Measurements from ENCODE around the gene C22orf39.

DNA sequence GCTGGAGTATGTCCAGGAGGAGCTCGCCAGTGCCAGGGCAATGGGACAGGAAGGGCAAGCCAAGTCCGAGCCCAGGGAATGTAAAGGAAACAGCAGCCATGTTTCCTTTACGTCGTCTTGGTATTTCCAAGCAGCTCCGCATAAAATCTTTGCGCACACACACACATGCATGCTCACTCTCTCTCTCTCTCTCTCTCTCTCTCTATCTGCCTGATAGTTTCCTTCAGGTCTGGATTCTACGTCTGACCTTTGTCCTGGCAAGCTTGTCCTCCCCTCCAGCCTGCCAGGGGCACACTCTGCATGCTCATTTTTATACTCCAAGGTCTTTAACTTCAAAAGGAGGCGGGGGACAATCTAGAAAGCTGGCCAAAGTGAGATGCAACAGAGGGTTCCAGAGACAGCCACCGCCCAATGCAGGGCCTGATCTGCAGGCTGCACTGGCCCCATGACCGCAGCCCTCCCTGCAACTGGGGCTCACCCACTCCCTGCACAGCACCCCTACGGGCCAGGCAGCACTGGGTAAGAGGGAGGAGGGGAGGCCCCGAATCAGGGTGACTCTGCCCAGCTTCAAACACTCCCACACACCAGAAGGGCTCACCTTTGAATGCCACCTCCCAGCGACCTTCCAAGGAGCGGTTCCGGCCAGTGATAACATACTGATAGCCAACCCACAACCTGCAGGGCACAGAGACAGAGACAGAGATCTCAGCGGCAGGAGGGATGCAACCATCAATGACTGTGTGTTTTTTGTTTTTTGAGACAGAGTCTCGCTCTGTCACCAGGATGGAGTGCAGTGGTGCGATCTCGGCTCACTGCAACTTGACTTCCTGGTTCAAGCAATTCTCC lies 59.4 kb downstream of the DGCR2 start:
- RRBS = no CpG with 5 or more reads among the region's 19 CpGs

GRCh38 chr22:19070384-19070847 lies 51.8 kb downstream of the DGCR2 start:
- RRBS = no CpG with 5 or more reads among the region's 1 CpG

DNA sequence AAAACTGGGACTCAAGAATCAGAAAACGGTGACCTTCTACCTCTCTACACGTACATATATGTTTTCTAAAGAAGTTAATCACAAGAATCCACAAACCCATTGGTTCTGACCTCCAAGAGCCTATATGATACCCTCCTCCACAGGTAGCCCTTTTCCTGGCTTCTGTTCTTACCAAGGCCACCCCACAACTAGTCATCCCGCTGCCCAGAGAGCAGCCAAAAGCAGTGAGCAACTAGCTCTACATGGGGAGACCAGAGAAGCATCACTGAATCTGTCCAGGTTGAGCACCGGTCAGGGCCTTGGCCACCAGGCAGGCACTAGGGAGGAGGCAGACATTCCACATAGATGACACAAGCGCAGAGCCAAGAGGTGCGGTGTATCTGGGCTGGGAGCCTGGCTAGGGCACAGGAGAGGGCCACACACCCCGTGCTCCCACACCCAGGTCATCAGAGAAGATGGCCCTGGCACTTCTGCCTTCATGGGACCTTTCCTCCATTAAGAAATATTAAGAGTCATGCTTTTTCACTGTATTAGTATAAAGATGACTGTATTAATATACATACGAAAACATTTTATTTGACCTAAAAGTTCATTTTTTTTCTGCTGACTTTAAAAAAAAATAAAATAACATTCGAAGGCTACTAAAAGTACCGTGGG lies 1.4 kb downstream of the DGCR2 start:
- RRBS = no CpG with 5 or more reads among the region's 10 CpGs

GRCh38 chr22:19359701-19360935 lies 68.6 kb upstream of the CLTCL1 start:
- RRBS = no CpG with 5 or more reads among the region's 13 CpGs

DNA sequence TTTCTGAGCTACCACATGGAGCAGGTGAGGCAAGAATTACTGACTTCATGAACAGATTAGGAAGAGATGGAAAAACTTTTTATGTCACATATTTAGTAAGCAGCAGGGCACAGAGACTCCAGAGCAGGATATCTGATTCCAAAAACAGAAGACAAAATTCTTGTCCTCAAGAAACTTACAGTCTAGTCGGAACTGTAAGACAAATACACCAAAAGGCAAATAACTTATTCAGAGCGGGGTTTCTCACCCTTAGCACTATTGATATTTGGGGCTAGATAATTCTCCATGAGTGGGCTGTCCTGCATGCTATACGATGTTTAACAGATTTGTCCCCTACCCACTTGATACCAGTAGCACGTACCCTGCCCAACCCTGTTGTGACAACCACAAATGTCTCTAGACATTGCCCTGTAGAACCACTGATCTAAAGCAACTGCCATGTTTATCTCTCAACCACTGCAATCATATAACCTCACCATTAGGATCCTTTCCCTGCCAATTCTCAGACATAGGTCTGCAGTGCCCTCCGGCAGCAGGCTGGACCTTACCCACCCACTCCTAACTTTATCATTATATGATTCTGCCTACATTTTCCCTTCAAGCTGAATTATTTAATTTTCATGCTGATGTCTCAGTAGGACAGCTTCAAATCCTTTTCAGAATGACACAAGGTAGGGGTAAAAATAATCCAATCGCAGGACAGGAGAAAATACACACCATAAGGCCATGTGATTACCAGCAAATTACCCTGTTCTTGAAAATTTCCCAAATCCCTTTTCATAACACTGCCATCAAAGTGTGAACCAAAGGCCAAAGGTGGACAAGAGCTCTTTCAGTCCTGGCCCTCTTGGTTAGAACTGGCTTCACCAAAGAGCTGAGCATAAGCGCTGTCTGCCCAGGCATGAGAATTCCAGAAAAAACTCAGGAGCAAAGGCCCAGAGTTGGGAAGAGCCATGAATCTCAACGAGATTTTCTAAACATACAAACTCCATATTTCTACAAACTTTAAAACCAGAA lies 4.4 kb downstream of the HIRA start:
- RRBS = no CpG with 5 or more reads among the region's 8 CpGs

DNA sequence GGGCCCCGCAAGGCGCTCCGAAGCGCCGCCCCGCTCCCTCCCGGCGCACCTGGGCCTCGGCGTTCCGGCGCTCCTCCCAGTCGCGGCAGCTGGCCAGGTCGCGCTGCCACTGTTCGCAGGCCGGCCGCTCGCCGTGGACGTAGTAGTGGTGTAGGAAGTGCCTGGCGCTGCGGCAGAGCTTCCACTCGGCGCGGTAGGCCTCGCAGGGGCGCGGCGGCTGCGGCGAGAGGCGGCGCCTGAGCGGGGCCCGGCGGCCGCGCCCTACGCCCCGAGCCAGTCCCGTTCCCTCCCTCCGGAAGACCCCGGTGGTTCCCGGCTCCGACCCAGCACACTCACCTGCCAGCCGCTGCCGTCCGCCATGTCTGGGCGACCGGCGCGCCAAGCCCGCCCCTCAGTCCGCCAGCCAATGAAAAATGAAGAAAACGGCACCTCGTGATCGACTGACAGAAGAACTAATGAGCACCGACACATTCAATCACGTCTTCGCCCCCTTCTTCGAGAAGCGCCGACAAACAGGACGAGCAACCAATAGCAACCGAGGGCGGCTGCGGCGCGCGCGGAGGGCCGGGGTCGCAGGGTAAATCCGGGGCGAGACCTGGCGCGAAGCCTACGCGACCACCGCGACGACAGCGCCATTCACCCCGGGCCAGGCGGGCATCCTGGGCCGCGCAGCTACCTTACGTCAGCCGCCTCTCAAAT lies at the start of gene C22orf39:
C22orf39 (minus strand) TSS at position 383 of the 699 bp plus-strand sequence.
- RRBS = 1% methylated on average over 40 of the region's 91 CpGs

- RRBS = no CpG with 5 or more reads among the region's 14 CpGs
Measured at GRCh38 chr22:19521735-19522763, 2.2 kb downstream of the CLDN5 start.

DNA sequence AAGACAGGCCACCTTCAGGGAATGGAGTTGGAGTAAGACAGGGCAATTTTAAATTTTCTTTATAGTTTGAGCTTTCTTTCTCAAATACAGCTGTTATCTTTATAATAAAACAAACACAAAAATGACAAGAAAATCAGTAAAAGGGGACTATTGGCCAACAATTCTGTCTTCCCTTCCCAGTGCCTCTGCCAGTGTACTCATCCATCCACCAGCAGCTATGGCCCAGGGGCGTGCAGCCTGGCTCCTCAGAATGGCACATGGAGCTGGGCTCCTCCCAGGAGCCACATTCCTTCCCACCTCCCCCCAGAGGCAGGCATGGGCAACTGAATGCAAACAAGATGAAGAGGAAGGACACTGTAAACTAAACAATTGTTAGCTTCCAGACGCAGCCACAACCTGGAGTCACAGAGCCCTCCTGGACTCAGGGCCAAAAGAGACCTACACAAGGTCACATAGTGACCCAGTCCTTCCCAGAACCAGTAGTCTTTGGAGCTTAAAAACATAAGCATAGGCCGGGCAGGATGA lies 30.5 kb upstream of the CLDN5 start:
- RRBS = no CpG with 5 or more reads among the region's 3 CpGs

DNA sequence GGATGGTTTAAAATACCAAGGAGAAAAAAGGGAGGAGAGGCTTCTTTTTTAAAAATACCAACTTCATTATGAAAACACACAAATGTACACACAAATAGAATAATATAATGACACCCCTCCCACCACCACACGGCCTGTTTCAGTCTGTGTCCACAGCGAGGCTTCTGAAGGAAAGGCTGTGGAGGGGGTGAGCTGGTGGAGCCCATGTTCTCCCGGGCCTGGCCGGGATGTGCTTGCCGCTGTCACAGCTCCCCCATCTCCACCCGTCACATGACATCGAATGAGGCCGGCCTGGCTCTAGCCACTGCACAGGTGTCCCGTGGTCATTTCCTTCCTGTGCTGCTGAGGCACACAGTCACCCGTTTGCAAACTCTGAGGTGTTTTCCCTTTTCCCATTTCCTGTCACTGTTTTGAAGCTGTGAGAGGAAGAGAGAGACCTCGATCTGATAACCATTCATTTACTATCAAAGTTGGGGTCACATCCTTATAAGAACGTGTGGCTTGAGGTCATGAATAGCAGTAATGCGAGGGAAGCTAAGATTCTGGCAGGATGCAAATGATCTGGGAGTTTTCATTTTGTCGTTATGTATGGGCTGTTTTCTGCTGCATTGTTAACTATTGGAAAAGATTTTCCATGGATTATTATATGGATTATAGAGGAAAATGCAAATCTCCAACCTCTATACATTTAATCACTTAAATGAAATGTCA lies 55.7 kb upstream of the CLDN5 start:
- RRBS = 38% methylated on average over 5 of the region's 14 CpGs

DNA sequence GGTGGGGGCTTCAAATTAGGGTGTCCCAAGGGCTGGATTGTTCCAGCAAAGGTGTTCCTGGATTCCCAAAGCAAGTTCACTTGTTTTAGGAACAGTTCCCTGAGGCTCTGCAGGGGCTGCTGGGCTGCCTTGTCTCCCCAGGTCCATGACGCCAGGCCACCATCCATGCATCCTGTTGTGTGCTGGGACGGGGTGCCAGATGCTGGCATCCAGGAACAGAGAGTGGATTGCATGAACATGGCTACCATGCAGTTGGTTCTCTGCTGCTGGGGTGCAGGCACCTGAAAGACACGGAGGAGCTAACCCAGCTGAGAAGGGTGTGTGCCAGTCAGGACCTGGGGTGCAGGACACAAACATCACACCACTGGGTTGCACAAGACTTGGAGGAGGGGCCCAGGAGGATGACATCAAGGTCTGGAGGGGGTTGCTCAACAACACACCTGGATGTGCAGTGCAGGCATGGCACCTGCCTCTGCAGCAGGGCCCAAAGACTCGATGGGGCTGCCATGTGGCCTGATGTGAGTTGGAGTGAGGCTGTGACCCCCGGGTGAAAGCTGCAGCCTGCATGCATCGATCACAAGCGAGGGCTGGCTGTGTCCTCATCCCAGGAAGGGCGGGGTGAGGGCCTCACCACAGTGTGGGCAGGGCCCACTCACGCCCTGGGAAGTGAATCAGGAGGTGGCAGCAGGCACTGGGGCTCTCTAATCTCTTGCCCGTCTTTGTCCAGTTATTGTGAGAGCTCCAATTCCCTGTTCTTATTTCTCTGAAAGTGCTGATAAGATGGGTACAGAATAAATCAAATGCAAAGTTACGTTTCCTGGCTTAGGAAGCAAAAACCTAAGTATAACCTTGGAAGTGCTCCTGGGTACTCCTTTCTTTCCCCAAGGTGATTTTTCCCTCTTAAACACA lies 74.1 kb upstream of the CLDN5 start:
- RRBS = no CpG with 5 or more reads among the region's 11 CpGs

- RRBS = no CpG with 5 or more reads among the region's 2 CpGs
Measured at GRCh38 chr22:19603994-19604212, 79.7 kb upstream of the CLDN5 start.

DNA sequence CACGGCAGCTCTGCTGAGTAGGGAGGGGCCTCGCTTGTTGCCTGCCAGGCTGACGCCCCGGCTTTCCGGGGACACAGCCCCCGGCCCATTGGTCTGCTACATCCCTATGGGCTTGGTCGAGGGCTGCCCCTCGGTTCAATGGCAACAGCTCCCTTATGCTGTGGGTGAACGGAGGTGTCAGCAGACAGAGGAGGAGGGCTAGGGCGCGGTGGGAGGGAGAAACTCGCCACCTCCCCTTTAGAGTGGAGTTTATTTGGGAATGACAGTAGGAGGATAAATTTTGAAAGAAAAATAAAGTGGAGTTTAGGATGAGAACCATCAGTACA lies 37.8 kb upstream of the GNB1L start:
- RRBS = no CpG with 5 or more reads among the region's 12 CpGs

DNA sequence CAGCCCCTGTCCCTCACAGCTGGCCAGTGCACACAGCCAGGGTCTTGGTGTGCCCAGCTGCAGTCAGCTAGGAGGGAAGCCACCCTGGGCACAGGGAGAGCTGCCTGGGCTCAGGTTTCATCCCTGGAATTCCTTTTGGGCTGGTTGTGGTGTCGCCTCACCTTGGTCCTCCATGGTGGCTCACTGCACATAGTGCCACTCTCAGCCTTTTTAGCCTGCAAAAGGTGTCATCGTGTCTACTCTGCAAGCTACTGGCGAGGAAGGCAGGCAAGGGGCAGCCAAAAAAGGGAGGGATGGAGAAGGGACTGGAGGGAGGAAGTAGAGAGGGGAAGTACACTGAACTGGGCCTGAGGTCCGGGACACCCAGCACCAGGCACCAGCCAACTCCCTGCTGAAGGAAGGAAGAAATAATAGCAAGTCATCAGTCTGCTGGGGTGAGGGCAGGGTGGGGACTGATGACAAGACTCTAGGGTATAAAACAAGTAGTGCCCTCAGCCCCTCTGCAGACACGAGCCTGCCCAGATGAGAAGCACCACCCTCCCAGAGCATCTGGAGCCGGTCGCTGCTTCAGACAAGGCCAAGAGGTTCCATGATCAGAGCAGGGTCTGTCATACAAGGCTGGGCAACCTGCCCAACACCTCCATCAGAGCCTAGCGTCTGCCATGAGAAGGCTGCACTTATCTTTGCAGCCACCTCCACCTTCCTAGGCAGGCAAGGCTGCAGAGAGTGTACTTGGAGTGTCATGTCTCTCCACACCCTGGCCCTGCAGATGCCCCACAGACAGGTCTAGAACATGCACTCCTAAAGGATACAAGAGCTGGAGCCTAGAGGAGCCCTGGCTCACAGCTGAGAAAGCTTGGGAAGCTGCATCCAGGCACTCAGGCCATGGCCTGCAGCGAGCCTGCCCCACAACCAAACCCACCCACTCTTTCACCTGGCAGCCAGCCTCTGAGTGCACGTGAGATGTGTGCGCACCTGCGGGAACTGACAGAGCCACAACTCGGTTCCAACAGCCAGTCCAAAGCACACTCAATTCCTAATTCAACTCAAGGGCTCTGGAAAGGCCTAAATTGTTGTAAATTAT lies 9.0 kb upstream of the COMT start:
- RRBS = no CpG with 5 or more reads among the region's 13 CpGs

- RRBS = no CpG with 5 or more reads among the region's 46 CpGs
Measured at GRCh38 chr22:19958915-19960044, 17.7 kb upstream of the TXNRD2 start.

GRCh38 chr22:19963002-19963876 lies 21.6 kb upstream of the TXNRD2 start:
- RRBS = no CpG with 5 or more reads among the region's 32 CpGs

- RRBS = 80% methylated on average over 2 of the region's 15 CpGs
Measured at GRCh38 chr22:19982521-19983466, 33.8 kb downstream of the ARVCF start.

DNA sequence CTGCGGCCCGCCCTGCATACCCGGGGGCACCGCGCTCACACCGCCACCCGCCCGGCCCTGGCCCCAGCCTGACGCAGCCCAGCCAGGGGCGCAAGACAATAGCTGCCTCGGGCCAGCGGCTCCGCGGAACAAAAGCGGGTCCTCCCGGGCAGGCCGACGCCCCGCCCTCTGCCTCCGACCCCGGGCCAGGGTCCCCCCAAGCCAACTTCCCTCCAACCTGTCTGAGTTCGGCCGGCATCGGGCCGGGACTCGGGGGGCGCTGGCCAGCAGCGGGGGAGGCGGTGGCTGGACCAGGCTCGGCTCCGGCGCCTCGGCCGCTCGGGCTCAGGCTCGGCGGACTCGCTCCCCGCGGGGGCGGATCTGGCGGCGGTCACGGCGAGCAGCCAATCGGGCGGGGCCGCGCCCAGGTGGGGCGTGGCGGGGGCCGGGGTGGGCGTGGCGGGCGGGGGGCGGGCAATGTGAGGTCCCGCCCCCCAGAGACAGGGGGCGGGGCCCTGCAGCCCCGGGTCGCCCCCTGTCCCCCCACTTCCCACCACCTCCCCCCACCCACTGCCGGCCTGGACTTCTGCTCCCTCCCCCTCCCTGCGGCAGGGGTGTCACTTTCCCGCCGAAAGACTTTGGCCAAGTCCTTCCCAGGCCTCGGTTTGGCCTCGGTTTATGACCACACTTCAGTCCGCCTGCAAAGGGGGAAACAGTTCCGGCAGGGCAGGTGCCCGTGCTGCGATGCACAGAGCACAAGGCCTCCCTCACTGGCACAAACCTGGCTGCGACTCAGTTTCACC lies 29.6 kb downstream of the ARVCF start:
- RRBS = 2% methylated on average over 28 of the region's 71 CpGs

- RRBS = no CpG with 5 or more reads among the region's 22 CpGs
Measured at GRCh38 chr22:20091143-20092097, 11.4 kb downstream of the DGCR8 start.

DNA sequence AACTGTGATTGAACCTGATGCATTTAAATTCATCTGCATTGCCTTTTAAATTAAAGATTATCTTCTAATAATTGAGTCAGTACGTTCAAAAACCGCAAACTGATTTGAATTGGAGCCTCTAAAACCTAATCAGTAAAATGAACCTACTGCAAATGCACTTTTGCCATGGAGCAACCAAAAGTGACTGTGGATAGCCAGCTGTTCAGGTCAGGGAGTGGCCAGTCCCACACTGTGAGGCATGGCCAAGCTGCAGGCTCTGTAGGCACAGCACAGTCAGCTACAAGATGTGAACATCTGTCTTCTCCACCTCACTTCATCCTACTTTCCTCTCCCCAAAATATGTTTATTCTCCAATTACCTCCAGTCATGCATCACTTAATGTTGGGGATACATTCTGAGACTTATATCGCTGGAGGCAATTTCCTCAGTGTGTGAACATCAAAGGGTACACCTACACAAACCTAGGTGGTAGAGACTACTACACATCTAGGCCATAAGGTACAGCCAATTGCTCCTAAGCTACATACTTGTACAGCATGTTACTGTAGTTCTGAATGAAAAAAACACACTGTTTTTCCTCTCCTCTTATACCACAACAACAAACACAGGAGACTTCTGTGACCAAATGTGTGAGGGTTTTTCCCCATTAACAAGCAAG lies 5.6 kb downstream of the KLHL22 start:
- RRBS = no CpG with 5 or more reads among the region's 3 CpGs

DNA sequence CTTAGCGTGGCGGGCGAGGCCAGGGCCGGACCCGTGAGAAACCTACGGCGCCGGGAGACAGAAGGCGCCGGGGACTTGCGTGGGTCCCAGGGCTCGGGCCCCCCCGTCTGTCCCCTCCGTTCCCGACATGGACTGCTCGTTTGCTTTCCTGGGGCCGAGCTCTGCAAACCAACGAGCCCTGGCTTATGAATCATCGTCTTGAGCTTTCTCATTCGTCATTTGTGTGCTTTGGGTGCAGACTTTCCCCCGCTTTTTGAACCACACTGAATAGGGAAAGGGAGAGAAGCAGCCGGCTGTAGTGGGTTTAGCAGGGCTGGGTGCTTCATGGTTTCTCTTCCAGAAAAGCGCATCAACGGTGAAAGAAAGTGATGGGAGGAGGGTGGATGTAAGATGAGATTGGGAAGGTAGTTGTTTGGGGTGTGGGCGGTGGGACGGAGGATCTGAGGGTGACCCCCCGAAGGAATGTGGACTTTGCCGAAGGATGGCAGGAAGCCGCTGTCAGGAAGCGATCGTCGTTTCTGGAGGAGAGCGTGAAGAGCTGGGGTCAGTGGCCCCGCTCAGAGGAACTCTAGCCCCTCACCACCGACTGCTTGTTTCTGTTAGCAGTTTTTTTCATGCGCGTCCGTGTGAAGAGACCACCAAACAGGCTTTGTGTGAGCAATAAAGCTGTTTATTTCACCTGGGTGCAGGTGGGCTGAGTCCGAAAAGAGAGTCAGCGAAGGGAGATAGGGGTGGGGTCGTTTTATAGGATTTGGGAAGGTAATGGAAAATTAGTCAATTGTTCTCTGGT lies 577 bp downstream of the MED15 start:
- RRBS = 0% methylated on average over 4 of the region's 41 CpGs